ENCODE measurements around a stretch of chr1.

GRCh38 chr1:211911199-211911463 lies 80.6 kb upstream of the LPGAT1 start:
- RRBS = no CpG with 5 or more reads among the region's 3 CpGs

- RRBS = no CpG with 5 or more reads among the region's 1 CpG
Measured at GRCh38 chr1:212153608-212154138, 118.1 kb downstream of the DTL start.

- RRBS = under 1% methylated on average over 8 of the region's 56 CpGs
Measured at GRCh38 chr1:212284556-212285313, 475 bp upstream of the PPP2R5A start.

GRCh38 chr1:212295435-212296306 lies 10.5 kb downstream of the PPP2R5A start:
- RRBS = no CpG with 5 or more reads among the region's 5 CpGs

GRCh38 chr1:212347685-212348628 lies 62.7 kb downstream of the PPP2R5A start:
- RRBS = no CpG with 5 or more reads among the region's 7 CpGs

DNA sequence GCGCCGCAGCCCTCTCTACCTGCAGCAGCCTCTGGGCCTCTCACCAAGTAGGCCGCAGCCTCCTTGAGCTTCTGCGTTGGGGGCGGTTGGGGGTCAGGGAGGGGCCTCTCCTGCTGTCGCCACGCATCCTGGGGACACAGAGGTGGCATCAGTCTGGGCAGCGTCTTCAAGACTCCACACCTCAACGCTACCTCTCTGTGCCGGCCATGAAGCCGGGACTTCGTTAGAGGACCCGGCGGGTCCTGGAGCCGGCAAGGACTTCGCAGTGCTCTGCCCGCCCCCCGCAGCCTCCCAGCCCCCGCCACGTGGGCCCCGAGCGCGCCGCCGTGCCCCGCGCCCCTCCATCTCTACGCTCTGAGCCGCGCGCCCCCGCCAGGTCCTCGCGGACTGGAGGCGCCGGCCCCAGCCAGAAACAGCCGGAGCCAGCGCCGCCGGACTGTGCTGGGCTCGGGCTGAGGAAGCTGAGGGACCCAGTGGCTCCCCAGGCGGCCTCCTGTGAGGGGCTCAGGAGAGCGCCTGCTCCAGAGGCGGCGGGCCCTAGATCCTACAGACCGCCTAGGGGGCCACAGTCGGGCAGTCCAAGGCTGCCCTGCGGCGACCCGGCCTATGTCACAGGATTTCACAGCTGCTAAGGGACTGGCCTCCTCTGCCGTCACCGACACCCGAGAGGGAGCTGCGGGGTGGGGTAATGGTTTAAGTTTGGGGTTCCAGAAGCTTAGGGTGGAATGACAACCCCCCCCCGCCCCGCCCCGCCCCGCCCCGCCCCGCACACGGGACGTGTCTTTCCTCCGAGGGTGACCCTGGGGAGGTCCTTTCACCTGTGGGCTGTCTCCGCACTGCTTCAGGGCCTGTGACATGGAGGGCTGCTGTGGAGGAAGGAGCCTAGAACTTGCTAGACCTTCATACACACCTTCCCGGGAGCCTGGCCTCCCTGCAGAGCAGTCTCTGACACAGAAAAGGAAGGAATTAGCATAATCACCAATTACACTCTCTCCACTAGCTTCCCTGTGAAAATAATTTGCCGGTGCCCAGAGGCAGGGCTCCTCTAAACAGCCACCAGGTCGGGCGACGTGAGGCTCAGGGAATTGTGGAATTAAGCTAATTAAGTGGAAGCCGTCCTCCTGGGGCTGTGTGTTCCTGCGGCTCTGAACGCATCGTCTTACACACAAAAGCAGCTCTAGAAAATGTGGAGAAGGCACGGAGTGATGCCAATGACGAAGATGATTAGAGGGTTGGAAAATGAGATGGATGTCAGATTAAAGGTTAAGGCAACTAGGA lies 82.2 kb downstream of the NENF start:
- RRBS = 7% methylated on average over 2 of the region's 75 CpGs

GRCh38 chr1:212518344-212519388 lies 85.9 kb downstream of the NENF start:
- RRBS = no CpG with 5 or more reads among the region's 14 CpGs

DNA sequence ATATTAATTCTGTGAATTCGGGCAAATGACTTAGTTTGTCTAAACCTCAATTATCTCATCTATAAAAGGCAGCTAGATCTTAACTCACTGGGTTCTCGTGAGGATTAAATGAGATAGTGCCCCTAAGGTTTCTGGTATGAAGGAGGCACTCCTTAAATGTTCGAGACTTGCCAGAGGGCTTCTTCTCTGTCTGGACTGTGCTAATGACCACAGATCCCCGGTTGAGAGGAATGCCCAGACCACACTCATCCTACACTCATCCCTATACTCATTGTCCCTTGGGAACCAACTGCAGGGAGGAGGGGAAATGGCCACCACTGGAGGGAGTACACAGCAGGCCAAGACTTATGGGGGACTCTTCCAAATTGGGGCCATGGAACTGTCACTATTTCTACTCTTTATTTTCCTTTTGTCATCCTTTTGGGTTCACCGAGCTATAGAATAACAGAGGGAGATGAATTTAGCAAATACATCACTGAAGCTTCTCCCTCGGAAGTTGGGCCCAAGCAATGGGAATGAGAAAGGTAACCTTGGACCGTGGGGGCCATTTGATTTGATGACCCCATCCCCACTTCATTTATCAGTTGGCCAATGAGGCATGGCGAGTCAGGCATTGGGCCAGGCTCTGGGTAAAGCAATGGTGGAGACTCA lies 5.0 kb downstream of the ATF3 start:
- RRBS = no CpG with 5 or more reads among the region's 8 CpGs

DNA sequence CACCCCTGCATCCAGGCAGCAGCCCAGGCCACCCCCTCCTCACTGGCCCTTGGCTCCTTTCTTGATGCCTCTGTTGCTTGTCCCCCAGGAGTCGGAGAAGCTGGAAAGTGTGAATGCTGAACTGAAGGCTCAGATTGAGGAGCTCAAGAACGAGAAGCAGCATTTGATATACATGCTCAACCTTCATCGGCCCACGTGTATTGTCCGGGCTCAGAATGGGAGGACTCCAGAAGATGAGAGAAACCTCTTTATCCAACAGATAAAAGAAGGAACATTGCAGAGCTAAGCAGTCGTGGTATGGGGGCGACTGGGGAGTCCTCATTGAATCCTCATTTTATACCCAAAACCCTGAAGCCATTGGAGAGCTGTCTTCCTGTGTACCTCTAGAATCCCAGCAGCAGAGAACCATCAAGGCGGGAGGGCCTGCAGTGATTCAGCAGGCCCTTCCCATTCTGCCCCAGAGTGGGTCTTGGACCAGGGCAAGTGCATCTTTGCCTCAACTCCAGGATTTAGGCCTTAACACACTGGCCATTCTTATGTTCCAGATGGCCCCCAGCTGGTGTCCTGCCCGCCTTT lies 4.9 kb upstream of the GARIN4 start:
- RRBS = no CpG with 5 or more reads among the region's 9 CpGs

DNA sequence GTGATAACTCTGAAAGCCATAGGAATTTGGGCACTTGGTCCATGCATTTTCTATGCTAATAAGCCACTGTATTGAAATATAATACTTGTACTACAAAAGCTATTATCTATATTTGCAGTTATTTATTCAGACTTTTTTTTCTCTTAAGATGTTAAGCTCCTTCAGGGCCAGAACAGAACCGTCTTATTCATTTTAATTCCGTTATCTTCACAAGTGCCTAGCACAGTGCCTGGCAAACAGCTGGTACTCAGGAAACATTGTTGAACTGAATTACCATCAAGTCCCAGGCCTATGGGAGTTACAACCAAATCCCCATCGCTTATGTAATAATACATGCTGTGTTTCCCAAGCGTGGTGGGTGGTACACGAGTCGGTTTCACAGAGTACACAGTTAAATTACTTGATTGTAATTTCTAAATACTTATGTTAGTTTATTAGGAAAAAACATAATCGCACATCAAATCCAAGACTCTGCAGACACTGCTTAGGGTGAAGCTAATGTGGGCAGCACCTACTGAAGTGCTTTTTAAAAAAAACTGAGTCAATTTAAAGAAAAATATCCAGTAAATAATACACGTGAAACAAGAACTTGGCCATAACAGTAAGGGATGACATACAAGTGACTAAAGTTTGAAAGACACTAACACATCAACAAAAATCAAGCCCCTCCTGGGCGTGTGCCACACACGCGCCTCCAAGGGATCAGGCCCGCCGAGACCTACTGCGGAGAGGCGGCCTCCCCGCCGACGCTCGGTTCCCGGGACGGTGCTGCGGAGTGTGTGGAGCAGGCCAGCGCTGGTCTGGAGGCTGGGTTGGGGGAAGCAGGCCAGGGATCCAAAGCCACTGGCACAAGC lies 936 bp downstream of the ANGEL2 start:
- RRBS = 2% methylated on average over 3 of the region's 23 CpGs

GRCh38 chr1:213982372-213983666 lies 5.0 kb upstream of the PROX1 start:
- RRBS = 3% methylated on average over 26 of the region's 94 CpGs

DNA sequence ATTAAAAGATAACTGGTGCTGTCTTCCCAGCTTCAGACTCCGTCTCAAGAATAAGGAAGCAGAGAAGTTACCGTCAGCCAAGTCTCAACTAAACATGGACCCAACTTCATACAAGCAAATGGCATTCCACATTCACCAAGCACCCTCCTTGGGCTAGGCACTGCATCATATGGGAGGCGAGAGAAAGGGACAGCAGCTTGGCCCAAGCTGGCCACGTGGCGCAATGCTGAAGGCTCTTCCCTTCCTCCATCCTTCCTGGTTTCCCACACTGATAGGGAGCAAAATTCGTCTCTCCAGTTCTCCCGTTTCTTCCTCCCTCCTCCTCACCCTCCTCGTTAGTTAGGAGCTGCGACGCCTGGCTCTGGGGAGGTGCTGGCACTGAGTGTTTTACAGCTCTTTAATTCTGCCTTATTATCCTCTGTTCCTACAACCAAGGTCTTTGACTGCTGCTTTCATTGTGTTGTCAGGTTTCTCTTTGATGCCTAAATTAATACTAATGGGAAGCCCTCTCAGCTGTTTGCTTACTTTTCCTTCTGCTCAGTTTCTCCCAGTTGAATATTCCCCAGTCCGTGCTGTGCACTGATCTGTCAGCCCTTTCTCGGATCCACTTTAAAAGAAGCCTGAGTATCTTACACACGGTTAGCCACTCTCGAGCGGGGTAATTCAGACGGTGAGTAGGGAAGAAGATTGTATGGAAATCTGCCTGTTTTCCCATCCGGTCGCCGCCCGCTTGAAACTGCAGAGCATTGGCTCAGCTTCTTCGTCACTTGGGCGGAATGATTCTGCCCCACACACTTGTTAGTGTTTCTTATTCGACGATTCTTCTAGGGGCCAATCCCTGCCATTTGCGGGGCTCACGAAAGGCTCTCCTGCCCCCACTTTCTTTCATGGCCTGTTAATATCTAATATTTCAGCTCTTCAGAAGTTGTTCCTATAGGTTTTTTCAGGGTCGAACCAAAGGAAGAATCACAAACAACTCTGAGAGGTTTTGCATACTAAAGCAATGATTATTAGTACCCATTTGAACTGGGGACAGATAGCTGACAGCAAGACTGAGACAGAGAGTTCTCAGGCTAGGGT lies 56.1 kb upstream of the SMYD2 start:
- RRBS = no CpG with 5 or more reads among the region's 27 CpGs

GRCh38 chr1:215081621-215082031 lies 911 bp upstream of the KCNK2 start:
- RRBS = no CpG with 5 or more reads among the region's 18 CpGs

- RRBS = no CpG with 5 or more reads among the region's 2 CpGs
Measured at GRCh38 chr1:215157211-215157605, 74.7 kb downstream of the KCNK2 start.

- RRBS = no CpG with 5 or more reads among the region's 3 CpGs
Measured at GRCh38 chr1:215543161-215543839, 23.8 kb upstream of the KCTD3 start.

DNA sequence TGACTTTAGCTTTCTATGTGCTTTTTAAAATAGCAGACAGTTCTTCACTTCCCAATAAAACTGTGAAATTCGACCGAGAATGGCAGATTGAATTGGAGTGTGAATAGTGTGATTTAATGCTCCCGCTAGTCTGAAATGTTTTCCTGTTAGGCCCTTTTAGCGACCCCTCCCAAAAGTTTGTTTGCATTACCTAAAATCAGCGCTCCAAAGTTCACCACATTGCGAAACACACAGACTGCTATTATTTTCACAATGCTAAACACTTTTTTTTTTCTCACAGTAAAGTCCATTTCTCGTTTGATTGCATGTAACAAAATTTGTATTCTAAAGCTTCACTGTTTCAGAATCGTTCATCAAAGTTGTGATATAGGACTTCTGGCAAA lies 76.3 kb upstream of the USH2A start:
- RRBS = no CpG with 5 or more reads among the region's 8 CpGs

- RRBS = no CpG with 5 or more reads among the region's 2 CpGs
Measured at GRCh38 chr1:216625880-216626264, 97.4 kb downstream of the ESRRG start.

GRCh38 chr1:217029197-217029654 lies 306.0 kb upstream of the ESRRG start:
- RRBS = no CpG with 5 or more reads among the region's 7 CpGs

- RRBS = 2% methylated on average over 19 of the region's 43 CpGs
Measured at GRCh38 chr1:217089396-217090157, 366.3 kb upstream of the ESRRG start.

DNA sequence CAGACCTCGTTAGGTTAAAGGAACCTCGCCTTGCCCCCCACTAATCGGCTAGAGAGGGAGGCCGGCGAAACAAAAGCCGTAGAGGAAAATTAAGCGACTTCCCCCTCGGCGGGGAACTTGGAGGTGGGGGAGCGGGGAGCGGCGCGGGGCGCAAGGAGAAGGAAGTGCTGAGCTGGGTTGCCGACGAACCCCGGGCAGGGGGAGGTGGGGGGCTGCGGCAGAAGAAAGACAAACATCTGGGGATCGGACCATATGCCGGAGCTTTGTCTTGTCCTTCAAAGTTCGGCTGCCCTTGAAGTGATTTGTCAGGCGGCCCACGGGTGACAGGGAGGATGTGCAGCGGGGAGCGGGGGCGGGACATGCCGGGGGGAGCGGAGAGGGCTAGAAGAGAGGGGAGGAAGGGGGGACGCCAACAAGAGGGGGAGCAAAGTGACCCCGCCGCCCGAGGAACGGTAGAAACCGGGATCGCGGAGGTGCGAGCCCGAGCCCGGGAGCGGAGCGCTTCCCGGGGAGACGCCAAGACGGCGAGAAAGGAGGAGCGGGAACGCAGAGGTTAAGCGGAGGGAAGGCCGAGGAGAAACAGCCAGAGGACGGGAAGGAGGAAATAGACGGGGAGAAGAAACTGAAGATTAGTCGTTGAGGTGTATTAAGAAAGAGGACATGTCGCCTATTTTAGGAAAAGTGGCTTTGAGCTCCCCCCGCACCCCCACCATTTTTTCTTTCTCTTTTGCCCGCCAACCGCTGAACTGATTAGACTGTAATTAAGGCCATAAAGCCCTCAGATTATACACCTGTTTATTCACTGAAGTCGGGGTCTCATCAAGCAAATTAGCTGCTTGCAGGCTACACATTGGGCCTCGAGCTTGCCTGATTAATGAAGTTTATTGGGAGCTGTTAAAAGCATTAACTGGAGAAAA lies 119.7 kb upstream of the RRP15 start:
- RRBS = 2% methylated on average over 18 of the region's 58 CpGs

Measured in non-pigmented ciliary epithelial cell (primary cell).